Measurements from ENCODE around the genes SPDYE10 and NSUN5.

DNA sequence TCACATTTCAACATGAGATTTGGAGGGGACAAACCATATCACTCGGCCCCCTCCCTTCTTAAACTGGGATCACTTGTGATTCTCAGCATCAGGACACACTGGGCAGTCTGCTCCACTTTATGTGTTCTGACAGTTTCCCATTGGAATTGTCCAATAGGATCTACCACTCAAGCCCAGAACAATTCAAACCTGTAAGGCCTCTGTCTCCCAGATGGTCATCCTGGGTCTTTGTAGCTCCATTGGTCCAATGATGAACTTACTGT is 262.4 kb downstream of the GALNT17 start:
- RRBS, result no CpG with 5 or more reads among the region's 1 CpG

- RRBS, result 50% methylated on average over 2 of the region's 4 CpGs
Measured at GRCh38 chr7:71712251-71712585, 580.3 kb downstream of the GALNT17 start.

- RRBS, result no CpG with 5 or more reads among the region's 3 CpGs
Measured at GRCh38 chr7:72610979-72611443, 198.9 kb upstream of the CALN1 start.

DNA sequence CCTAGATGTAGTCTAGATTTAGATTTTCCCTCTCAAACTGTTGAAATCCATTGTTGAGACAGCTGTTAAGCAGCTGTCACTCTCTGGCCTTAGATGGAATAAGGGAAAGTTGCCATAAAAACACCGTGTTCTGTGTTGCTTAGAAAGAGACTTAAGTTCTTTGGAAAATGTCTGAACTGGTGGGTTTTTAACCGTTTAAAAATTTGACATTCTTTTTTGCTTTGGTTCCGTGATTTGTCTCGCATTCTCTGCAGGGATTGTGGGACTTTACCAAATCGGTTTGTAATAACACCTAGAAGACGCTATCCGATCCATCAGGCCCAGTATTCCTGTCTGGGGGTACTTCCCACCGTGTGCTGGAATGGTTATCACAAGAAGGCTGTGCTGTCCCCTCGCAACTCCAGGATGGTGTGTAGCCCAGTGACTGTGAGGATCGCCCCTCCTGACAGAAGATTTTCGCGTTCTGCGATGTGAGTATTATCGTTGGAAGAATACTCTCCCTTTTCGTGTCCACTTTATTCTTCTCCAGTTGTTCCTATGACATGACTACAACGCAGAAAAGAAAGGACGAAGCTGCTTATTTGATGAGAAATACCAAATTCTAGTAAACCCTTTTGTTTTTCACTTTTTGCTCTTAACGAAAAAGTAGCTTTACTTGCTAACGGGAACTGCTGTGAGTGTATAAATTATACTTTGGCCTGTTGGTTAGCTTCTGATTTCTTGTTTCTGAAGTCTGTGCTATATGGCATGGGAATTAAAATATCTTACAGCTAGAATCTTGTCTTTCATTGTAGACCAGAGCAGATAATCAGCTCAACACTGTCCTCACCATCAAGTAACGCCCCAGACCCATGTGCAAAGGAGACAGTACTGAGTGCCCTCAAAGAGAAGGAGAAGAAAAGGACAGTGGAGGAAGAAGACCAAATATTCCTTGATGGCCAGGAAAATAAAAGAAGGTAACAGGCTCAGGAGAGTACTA is 1.4 kb downstream of the POM121 start:
- RRBS, result no CpG with 5 or more reads among the region's 20 CpGs

GRCh38 chr7:73155157-73155877 is at the start of gene SPDYE10:
TSS of gene SPDYE10 (minus strand) at chr7:73155431.
- RRBS, result no CpG with 5 or more reads among the region's 78 CpGs

- RRBS, result 6% methylated on average over 2 of the region's 36 CpGs
Measured at GRCh38 chr7:73308725-73309212, at the start of gene NSUN5. TSS of gene NSUN5 (minus strand) at chr7:73308826.

DNA sequence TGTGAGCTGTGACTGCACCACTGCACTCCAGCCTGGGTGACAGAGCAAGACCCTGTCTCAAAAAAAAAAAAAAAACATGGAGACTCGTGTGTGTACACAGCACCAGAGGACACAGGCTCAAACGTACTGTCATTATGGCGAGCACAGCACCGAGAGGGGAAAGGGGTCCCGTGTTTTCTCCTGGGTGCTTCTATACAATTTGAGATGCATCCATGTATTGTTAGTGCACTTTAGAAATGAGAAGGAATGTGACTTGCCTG is 35.0 kb downstream of the FKBP6 start:
- RRBS, result no CpG with 5 or more reads among the region's 5 CpGs

GRCh38 chr7:73397397-73398303 is 35.9 kb upstream of the FZD9 start:
- RRBS, result no CpG with 5 or more reads among the region's 18 CpGs

DNA sequence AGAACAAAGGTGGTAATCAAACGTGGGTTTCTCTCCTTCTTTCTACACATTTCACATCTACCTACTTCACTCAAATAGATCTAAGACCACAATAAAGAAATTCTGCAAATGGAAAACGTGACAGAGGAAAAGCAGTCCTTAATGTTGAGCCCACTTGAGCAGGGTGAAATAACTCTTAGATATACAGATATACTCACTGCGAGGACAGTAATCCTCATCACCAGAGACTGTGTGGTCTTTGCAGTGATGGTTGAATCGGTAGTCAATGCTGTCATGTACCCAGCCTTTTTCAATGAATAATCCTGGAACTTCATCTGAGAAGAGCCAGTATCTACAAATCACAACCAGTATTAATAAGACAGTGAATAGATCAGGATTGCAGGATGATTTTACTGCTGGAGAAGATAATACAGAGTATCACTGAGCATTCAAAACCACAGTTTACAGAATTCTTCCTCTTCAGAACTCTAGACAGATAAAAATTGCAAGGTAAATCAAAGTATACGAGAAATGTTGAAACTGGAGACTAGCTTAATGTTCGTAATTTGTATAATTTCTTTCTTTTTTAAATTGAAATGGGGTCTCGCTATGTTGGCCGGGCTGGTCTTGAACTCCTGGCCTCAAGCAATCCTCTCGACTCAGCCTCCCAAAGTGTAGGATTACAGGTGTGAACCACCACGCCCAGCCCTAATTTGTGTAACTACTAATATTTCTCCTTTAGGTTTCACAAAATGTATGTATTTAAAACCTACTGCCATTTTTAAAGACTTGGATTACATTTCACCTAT is 35.9 kb downstream of the FZD9 start:
- RRBS, result no CpG with 5 or more reads among the region's 10 CpGs

- RRBS, result no CpG with 5 or more reads among the region's 12 CpGs
Measured at GRCh38 chr7:73476660-73477785, 43.4 kb downstream of the FZD9 start.

DNA sequence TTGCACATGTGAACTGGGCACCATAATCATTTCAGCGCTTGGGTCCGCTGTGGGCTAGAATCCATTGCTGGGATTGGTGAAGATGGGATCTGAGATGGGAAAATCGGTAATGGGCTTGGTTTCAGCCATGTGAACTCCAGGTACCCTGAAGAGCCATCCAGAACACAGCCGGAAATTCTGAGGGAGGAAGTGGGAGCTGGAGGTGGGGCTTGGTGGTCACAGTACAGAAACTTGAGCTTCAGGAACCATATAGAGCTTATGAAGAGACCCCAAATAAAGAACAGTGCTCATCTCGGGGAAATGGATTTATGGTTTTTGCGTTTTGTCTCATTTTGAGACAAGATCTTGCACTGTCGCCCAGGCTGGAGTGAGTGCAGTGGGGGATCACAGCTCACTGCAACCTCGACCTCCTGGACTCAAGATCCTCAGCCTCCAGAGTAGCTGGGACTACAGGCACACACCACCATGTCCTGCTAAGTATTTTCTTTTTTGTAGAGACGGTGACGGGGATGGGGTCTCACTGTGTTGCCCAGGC is 3.5 kb upstream of the BAZ1B start:
- RRBS, result no CpG with 5 or more reads among the region's 10 CpGs

DNA sequence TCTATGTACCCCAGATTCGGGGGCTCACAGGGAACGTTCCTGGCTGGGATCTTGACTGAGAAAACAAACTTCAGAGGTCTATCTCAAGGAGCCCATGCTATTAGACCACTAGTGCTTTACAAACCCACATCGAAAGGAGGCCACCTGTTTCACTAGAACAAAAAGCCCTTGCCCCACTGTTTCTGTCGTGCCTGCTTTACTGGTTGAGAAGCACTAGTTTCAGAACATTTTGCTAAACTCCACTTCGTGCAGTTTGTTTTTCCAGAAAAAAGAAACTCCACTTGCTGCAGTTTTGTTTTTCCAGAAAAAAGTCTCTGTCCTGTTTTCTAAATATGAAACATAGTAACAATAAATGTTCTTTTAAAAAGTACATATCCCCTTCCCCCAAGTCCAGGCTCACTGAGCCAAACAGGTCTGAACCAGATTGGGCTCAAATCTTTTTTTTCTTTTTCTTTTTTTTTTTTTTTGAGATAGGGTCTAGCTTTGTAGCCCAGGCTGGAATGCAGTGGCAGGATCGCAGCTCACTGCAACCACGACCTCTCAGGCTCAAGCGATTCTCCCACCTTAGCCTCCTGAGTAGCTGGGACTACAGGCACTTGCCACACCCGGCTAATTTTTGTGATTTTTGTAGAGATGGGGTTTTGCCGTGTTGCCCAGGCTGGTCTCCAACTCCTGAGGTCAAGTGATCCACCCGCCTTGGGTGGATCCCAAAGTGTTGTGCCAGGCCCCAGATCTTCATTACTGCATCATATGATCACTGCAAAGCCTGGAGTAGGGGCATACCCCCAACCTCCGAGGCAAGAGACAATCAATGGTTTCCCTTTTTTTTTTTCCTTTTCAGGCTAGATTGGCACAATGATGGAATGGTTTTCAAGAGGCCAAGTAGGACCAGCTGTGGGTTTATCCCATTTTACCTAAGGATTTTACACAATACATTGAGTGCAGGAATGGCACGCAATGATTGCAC is 2.9 kb downstream of the DNAJC30 start:
- RRBS, result no CpG with 5 or more reads among the region's 13 CpGs

- RRBS, result 7% methylated on average over 9 of the region's 33 CpGs
Measured at GRCh38 chr7:73703631-73704299, 15.7 kb downstream of the STX1A start.

GRCh38 chr7:73717984-73718427 is 1.5 kb downstream of the STX1A start:
- RRBS, result no CpG with 5 or more reads among the region's 10 CpGs

DNA sequence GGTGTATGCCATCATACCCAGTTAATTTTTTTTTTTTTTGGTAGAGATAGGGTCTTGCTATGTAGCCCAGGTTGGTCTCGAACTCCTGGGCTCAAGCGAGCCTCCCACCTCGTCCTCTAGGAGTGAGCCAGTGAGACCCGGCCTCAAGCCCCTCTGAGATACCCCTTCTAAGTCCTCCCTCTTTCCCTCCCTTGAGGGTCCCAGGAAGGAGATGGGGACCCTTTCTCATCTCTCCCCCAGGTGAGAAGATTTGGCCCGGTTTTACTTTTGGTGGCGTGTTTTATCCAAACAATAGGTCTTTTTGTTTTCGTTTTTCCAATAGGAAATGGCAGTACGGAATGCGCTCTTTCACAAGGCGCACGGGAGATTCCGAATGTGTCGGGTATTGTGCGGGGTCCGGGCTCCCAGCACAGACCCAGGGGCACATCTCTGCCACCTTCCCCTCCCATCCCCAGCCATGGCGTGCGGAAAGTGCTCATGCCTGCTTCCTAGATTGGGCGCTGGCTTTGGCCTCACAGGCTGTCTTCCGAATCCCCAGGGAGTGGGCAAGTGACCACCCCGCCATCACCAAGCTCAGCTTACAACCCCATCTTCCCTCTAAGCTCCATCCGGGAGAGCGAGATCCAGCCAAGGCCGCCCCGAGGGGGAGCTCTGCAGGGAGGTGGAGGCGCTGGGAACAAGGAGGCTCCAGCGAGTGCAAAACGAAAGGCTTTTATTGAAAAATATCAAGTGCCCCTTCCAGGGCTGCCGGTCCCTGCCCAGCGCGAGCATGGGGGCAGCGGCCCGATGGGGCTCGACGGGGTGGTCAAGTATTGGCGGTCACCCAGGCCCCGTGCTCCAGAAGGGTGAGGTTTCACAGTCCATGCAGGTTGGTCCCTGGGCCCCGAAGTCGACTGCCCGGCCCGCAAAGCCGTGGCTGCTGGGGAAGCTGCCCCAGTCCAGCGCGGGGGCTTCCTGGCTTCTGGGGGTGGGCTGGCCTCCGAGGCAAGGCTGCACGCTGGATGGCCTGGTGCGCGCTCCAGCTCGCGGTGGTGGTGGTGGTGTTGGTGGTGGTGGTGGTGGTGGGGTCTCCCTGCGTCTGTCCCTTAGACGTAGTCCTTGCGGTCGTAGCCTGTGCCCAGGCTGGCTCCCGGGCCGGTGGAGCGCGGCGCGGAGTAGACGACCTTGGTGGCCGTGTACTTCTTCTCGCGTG is 1.4 kb downstream of the CLDN3 start:
- RRBS, result no CpG with 5 or more reads among the region's 63 CpGs

GRCh38 chr7:73796797-73797104 is 26.7 kb upstream of the CLDN3 start:
- RRBS, result no CpG with 5 or more reads among the region's 5 CpGs

DNA sequence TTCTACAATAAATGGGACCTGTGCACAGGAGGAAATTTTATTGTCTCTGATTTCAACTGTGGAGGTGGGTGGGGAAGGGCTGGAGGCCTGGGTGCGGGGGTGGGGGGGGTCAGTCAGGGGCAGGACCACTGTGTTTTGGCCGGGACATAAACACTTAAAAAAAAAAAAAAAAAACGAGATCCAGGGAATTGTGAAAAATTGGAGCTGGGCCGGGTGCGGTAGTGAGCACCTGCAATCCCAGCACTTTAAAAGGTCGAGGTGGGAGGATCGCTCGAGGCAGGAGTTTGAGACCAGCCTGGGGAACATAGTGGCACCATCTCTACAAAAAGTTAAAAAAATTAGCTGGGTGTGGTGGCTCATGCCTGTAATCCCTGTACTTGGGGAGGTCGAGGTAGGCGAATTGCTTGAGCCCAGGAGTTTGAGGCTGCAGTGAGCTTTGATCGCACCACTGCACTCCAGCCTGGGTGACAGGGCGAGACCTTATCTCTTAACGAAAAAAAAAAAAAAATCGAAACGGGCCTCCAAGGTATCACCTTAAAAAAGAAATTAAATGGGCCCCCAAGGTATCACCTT is 1.9 kb downstream of the CLDN4 start:
- RRBS, result no CpG with 5 or more reads among the region's 15 CpGs

GRCh38 chr7:73851368-73852059 is 9.2 kb upstream of the METTL27 start:
- RRBS, result no CpG with 5 or more reads among the region's 6 CpGs

- RRBS, result 2% methylated on average over 9 of the region's 38 CpGs
Measured at GRCh38 chr7:73855478-73856291, 5.3 kb upstream of the TMEM270 start.

- RRBS, result no CpG with 5 or more reads among the region's 5 CpGs
Measured at GRCh38 chr7:73881266-73881765, 20.4 kb downstream of the TMEM270 start.

All from GM19240 (cell line).